Right ventricle myocardium (tissue), 1 donor: ENCODE data around the genes EXOC6B and SFXN5.

DNA sequence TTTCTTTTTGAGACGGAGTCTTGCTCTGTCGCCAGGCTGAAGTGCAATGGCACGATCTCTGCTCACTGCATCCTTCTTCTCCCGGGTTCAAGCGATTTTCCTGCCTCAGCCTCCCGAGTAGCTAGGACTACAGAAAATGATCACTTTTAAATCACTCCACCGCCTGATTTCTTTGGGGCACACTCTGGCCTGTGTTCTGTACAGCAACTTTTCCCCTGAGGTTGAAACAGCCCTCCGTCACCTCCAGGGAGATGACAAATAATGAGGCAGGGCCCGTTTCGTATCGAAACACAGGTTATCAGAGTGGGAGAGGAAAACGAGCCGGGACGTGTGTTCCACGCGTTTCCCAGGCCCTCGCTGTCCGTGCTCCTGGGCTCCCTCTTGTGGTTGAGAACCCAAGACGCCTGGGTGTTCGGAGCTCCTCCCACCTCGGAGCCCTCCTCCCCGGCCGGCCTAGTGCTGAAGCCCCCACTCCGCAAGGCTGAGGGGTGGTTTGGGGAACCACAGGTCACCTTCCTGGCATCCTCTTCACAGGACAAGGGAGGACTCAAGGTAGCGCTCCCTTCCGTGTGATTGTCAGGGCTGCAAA, 12.6 kb downstream of the ATP6V1B1 start:
- PRO-cap, 2 experiments, result no peak in any of the 2 experiments

GRCh38 chr2:70987150-70988228, 7.2 kb downstream of the TEX261 start:
- PRO-cap, 2 experiments, result no peak in any of the 2 experiments

GRCh38 chr2:71070306-71071046, 2.0 kb downstream of the NAGK start:
- PRO-cap, 2 experiments, result no peak in any of the 2 experiments

DNA sequence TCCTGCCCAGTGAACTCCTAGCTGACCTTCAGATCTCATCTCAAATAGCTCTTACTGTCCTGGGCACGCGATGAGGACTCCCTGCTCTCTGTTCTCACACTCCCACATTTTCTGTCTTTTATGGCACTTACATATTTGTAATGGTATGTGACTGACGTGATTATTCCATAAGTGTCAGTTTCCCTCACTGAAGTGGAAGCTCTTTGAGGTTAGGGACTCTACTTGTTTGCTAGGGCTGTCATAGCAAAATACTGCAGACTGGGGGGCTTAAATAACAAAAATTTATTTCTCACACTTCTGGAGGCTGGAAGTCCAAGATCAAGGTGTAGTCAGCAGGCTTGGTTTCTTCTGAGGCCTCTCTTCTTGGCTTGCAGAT, 14.7 kb upstream of the DYSF start:
- PRO-cap, 2 experiments, result no peak in any of the 2 experiments

DNA sequence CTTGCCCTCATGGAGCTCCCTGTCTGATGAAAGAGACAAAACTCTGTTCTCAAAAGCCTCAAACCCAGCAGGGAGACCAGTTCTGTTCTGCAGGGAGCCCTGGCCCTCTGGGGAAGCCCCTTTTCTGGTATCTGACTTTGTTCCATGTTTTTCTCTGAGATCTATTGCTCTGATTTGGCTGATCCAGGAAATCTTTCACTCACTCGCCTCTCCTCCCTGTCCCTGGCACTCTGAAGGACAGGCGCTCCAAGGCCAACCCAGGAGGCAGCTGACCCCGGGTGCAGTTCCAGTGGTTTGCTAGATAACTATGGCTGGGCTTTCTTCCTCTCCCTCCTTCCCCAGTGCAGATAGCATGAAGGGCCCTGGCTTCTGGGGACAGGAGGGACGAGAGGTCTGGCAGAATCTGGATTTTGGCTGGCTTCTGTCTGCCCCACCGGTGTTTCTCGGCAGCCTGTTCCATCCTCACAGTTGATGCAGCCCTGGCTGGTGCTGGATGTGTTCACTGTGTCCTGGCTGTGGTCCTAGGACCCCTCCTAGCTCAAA, 149.0 kb downstream of the DYSF start:
- PRO-cap, 2 experiments, result peak in 2 of 2 experiments; most common minus-strand start position 224 of the sequence (in 2)

GRCh38 chr2:71703956-71704606, 237.6 kb downstream of the DYSF start:
- PRO-cap, 2 experiments, result no peak in any of the 2 experiments

- PRO-cap, 2 experiments, result no peak in any of the 2 experiments
Observed at GRCh38 chr2:71831121-71831703, 316.4 kb downstream of the CYP26B1 start.

GRCh38 chr2:72824980-72826360, at the start of gene EXOC6B:
Gene EXOC6B, minus strand, starts transcription at chr2:72826033.
- PRO-cap, 2 experiments, result peak in 2 of 2 experiments; most common minus-strand start chr2:72826015 (in 2)

DNA sequence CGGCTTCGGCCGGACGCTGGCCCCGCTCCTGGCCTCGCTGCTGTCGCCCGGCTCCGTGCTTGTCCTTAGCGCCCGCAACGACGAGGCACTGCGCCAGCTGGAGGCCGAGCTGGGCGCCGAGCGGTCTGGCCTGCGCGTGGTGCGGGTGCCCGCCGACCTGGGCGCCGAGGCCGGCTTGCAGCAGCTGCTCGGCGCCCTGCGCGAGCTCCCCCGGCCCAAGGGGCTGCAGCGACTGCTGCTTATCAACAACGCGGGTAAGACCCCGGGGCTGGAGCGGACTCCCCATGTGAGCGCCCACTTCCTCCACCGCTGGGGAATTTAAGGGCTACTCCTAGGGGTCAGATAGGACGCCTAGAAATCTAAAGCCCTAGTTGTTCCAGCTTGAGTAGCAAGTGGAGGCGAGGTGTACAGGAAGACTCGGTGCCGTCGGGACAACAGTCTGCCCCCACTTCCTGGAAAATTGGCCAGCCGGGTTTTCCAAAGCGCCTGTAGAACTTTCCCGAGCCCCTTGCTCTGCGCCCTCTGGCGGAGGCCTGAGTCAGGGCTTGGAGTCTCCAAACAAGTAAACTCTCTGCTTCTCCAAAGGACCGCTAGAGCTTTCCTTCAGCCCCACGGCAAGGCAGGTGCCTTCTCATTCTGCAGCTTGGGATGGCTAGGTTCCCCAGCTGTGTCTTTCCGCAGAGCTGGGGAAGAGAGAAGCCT, 426 bp downstream of the SPR start:
- PRO-cap, 2 experiments, result no peak in any of the 2 experiments

DNA sequence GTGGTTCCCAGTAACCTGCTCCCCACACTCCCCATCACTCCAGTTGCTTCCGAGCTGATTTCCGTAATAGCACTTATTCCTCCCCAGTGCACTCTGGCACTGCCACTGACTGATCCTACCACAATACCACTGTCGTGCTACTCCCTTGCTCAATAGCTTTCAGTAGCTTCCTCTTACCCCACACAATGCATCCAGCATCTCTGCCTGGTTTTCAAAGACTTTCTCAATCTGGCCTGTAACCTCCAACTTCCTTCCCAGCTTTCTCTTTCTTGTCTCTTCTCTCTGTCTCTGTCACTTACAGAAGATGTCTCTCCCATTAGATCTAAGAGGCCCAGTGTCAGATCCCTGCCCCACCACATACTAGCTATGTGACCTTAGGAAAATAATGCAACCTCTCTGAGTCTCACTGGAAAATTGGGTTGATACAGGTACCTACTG, 36.8 kb downstream of the SFXN5 start:
- PRO-cap, 2 experiments, result no peak in any of the 2 experiments

GRCh38 chr2:73071579-73072070, at the start of gene SFXN5:
Gene SFXN5, minus strand, starts transcription at chr2:73071712.
- PRO-cap, 2 experiments, result peak in 2 of 2 experiments; most common plus-strand start chr2:73071855 (in 1); most common minus-strand start chr2:73071712 (in 2)

GRCh38 chr2:73557121-73557395, 85.2 kb downstream of the NAT8 start:
- PRO-cap, 2 experiments, result no peak in any of the 2 experiments

DNA sequence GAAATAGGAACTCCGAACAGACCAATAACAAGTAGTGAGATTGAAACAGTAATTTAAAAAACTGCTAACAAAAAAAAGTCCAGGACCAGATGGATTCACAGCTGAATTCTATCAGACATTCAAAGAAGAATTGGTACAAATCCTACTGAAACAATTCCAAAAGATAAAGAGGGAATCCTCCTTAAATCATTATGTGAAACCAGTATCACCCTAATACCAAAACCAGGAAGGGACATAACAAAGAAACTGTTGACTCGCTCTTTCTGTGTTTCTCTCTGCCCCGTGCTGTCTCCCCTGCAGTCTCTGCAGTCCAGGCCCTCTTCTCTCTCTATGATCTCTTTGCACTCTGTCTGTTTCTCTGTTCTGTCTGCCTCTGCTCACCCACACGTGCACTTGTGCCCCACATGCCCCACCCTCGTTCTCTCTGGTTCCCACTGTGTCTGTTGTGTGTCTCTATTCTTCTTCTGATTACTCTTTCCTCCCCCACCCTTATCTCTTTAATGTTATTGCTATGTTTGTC, 54.2 kb downstream of the NAT8 start:
- PRO-cap, 2 experiments, result no peak in any of the 2 experiments

DNA sequence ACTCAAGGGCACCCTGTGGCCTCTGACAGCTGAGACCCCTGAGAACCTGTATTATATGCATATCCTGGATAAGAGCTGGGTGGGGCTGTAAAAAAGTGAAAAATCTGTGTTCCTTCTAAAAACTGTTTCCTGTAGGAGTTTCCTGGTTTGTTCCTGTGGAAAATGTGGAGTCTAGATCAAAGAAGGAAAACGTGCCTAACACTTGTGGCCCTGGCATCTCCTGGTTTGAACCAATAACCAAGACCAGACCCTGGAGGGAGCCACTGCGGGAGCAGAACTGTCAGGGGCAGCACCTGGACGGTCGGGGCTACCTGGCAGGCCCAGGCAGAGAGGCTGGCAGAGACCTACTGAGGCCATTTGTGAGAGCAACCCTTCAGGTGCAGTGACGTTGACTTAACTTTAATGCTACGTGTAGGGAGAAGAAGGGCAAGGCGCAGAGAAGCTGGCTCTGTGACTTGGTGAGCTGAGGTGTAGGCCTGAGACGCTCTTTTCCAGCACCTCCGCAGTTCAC, 41.1 kb downstream of the NAT8 start:
- PRO-cap, 2 experiments, result no peak in any of the 2 experiments

DNA sequence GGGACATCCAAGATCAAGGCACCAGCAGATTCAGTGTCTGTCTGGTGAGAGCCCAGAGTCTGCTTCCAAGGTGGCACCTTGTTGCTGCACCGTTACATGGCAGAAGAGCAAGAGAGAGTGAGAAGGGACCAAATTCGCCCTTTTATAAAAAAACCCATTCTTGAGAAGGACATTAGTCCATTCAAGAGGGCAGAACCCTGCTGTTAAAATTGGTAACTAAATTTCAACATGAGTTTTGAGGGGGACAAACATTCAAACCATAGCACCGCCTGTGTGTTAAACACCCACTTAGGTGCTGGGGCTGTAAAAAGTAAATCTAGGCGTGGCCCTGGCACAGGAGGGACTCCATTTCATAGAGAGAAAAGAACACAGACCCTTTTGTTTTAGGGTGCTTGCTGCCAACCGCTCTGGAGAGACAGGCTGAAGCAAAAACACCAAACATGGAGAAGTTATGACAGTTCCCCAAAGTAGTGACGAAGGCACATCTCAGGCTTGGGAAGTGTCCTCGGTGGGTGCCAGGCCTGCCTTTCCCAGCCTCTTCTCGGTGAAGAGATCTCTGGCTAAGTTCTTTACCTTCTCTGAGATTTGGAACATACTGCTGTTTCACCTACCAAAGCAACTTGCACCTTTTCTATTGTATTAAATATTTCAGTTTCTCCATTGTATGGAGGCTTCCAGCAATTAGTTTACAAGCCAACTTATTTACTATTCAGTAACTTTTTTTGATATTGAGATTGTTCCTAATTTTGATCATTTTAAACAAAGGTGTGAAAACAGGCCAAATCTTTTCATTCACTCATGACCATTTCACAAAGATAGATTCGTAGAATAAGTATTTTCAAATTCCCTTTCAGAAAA, 5.2 kb downstream of the ACTG2 start:
- PRO-cap, 2 experiments, result no peak in any of the 2 experiments

DNA sequence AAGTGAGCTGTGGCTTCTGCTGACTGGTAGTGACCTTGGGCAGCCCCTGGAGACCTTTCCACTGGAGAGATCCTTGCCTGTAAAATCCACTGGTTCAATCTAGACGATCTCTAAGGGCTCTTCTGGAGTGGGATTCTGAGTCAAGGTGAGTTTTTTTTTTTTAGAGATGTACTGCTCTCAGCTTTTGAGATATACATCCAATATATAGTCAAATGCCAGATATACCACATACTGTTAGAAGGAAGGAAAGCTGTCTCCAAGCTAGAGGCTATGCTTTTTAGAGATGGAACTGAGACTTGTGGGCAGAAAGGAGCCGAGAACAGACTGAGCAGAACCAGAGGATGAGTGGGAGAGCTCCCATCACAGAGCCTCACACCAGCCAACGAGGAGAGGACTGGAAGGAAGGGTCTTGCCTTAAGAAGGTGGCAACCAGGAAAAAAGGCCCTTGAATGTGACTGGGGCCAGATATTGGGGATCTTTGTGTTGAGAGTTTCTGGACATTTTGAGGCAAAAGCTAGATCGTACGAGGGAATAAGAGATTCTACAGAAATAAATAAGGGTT, 24.7 kb downstream of the DGUOK start:
- PRO-cap, 2 experiments, result no peak in any of the 2 experiments

- PRO-cap, 2 experiments, result no peak in any of the 2 experiments
Observed at GRCh38 chr2:73987326-73987999, 2.8 kb downstream of the TET3 start.

GRCh38 chr2:73998144-73999033, 13.7 kb downstream of the TET3 start:
- PRO-cap, 2 experiments, result no peak in any of the 2 experiments

GRCh38 chr2:74037308-74038240, 52.9 kb downstream of the TET3 start:
- PRO-cap, 2 experiments, result no peak in any of the 2 experiments

- PRO-cap, 2 experiments, result no peak in any of the 2 experiments
Observed at GRCh38 chr2:74100202-74100855, 47.4 kb downstream of the BOLA3 start.